H7 (cell line): ENCODE measurements around a stretch of chr21.

GRCh38 chr21:45041202-45041831, 33.1 kb upstream of the ADARB1 start:
- RAMPAGE, long total RNA, result no peak

DNA sequence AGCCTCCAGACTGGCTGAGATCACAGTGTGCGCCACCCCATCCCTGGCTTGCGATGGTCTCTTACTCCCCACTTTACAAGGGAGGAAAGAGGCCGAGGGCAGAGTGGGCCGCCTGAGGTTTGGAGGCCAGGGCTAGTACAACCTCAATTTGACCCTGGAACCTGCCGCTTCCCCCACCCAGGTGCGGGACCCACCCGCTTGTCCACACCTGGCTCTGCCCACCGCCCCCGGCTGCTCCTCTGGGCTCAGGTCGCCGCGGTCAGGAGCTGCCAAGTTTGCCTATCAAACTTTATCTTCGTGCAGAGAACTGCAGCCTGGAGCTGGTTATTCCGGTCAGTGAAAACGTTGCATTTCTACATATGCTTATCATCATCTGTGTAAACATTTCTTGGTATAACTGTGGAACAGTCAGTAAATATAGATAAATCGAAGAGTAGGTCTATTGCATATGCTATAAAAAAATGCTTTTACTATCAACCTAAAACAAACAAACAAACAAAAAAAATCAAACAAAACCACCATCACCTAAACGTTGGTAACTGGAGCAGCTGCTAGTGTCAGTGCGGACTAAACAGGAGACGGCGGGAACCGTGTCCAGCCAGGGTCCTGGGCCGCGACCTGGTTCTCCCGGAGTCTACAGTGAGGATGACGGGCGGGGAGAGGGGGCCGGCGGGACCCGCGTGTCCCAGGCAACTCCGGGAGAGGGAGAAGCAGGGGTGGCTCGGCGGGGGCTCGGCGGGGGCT, 943 bp upstream of the ADARB1 start:
- RAMPAGE, long total RNA, result no peak

DNA sequence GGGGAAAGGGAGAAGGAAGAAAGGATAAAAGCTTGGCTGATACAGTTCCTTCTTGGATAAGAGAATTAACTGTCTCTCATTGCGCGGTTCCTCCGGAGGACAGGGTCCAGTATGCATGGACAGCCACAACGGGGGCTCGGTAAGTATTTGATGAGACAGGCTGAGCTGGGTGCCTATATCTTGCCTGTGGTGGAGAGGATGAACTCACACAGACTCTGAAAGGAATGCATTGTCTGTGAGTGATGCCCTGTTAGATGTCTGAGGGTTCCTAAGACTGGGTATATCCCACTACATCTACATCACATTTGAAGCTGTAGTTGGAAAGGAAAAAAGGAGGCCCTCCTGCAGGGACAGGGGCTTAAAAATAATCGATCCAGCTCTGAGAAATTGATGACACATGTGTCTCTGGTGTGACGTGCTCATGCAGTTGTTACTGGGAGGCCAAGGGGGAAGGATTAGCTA, 1.8 kb downstream of the ADARB1 start:
- RAMPAGE, long total RNA, result no peak

DNA sequence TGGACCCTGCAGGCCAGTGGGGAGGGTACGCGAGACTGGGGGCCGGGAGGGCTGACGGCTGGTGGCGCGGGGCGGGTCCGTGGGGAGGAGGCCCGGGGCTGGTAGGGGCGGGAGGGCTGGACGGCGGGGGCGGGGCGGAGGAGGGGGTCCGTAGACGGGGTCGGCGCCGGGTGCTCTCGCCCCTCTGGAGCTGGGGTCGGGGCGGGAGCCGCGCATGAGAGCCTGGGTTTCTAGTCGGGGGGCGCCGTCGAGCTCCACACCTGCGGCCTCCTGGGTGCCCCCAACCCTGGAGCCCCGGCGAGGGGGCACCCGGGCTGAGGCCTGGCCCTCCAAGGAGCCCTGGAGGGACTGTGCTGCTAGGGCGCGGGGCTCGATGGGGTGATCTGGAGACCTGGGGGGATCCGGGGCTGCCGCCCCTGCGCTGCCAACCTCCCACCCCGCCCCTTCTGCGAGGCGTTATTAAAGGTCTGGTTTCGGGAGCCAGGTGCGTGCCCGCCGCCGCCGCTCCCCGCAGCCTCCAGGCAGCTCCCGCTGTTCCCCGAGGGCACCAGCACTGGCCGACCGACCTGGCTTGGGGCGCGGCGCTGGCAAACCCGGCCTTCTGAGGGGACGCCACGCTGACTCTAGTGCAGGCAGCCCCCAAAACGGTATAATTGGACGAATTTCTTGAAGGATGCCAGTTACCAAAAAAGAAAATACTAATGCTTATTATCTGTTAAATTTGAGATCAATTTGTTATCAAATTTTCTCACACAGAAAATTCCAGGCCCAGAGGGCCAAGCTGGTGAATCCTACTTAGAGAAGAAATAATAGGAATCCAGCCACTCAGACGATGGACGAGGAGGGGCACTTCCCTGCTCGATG, 757 bp upstream of the POFUT2 start:
- RAMPAGE, long total RNA, result no peak

DNA sequence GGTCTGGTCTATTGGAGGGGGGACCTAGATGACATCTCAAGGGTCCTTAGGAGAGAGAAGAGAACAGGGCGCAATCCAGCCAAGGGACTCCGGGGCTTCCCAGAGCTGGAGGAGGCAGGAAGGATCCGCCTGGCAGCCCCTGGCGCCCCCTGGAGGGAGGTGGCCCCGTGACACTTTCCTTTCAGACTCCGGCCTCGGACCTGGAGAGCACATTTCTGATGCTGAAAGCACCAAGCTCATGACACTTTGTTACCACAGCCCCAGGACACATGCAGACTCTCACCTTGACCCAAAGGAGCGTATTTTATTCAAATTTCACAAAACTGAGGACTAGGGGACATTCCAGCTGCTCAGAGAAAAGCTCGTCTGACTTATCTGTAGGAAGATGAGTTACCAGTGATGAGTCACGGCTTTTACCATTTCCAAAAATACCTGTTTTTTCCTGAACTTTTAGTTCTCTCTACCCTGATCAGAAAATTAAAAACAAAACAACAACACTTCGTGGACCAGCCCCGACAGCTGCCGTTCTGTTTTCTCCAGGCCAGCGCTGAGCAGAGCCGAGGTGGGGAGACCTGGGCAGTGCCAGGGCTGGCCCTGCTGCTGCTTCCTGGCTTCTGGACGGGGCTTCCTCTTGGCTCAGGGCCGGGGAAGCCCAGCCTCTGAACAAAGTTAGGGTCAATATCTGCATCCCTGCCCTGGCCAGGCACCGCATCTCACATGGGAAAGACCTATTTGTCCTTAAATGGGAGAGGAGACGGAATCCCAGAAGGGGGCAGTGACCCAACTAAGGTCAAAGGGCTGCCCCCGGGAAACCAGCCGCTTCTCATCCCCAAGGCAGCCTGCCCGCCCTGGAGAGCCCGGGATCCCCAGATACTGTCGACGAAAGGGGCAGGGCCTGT, 21.6 kb upstream of the POFUT2 start:
- RAMPAGE, long total RNA, result no peak

DNA sequence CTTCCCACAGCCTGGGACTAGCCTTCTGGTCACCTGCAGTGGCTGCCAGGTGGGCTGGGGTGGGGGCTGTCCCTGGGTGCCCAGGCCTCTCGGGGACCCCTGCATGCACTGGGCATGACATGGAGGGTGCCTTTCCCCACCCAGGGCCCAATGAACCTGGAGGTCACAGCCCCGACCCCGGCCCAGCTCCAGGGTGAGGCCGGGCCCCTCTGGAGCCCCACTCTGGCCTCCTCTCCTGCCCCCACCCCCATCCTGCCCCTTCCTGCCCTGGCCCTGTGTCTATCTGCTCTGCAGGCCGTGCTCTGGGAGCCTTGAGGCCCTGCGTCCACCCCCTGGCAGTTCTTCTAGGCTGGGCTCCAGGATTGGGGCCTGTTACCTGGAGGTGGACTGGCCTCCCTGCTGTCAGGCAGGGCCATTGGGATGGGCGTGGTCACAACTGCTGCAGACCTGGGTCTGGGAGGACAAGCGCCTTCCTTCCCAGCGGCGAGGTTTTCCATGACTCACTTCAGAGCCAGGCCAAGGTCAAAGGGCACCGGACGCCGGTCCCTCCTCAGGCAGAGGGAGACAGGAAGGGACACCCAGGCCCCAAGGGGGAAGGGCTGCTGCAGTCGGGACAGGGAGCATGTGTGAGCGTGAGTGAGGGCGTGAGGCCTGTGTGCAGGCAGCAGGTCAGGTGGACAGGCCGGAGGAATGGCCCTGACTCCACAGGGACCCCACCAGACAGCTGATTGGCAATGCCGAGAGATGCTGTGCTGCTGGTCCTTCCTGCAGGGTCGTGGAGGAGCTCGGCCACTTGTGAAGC, 31.0 kb upstream of the POFUT2 start:
- RAMPAGE, long total RNA, result no peak

GRCh38 chr21:45351202-45351656, 53.7 kb upstream of the COL18A1 start:
- RAMPAGE, long total RNA, result no peak

- RAMPAGE, long total RNA, result no peak
Measured at GRCh38 chr21:45405765-45406802, 1.1 kb downstream of the COL18A1 start.

GRCh38 chr21:45410321-45411317, 5.7 kb downstream of the COL18A1 start:
- RAMPAGE, long total RNA, result no peak

GRCh38 chr21:45485645-45486205, 56.5 kb downstream of the SLC19A1 start:
- RAMPAGE, long total RNA, result no peak

DNA sequence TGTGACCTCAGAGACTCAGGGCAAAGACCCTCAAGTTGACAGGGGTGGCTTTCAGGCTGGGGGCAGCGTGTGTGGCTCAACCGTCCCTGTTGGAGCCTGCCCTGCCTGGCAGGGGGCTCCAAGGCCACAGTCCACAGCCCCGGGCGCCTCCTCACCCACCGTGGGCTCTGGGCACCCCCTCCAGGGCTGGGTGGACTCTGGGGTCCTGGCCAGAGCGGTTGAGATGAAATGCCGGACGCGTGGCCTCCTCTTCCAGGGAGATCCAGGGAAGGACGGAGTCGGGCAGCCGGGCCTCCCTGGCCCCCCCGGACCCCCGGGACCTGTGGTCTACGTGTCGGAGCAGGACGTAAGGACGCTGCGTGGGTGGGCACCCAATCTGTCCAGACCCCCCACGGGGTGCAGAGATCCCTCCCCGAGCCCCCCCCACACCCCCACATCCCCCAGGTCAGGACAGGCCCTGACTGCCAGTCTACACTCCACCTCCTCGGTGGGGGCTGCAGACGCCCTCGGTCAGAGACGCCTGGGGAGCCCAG, 51.2 kb downstream of the SLC19A1 start:
- RAMPAGE, long total RNA, result no peak

GRCh38 chr21:45505038-45505727, 37.1 kb downstream of the SLC19A1 start:
- RAMPAGE, long total RNA, result no peak

DNA sequence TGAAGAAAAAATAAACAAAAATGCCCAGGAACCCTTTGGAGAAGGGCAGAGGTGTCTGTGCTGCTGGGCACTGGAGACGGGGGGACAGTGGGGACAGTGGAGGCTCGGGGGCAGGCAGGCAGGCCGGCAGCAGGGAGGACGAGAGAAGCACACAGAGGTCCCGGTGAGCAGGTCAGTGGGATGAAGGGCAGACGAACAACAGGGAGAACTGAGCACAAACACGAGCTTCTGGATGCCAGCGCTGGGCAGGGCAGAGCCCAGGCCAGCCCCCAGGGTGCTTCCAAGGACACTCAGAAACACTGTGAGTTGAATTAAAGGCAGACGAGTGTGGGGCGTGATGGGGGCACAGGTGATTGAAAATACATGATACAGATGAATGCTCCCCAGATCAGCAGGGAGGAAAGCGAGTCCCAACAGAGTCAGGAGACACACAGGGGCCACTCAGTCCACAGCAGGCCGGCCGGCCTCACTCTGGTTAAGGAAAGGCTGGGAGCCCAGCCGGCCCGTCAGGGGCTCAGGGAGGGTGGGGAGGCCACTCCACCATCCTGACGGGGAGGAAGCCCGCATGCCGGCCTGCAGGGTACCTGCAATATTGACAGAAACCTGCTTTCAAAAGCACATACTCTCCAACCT, 14.1 kb downstream of the SLC19A1 start:
- RAMPAGE, long total RNA, result no peak

DNA sequence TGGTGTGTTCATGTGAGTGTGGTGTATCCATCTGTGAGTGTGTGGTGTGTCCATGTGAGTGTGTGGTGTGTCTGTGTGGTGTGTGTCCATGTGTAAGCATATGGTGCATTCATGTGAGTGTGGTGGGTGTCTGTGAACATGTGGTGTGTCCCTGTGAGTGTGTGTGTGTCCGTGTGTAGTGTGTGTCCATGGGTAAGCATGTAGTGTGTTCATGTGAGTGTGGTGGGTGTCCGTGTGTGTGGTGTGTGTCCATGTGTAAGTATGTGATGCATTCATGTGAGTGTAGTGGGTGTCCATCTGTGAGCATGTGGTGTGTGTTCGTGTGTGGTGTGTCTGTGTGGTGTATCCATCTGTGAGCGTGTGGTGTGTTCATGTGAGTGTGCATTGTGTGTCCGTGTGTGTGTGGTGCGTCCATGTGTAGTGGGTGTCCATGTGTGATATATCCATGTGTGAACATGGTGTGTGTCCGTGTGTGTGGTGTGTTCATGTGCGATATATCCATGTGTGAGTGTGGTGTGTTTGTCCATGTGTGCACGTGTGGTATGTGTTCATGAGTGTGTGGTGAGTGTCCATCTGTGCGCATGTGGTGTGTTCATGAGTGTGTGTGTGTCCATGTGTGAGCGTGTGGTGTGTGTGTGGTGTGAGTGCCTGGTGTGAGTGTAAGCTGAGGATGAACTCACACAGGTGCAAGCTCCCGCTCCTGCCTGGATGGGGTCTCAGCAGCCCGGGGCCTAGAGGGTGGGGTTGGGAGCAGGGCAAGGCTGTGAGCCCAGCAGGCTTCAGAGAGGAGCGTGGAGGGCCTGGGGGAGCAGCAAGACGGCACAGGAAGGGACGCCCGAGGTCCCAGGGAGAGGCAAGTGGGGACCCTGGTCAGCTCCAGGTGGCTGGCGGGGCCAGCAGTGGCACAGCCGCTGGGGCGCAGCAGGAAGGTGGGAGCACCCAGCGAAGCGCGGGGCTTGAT, 12.2 kb downstream of the SLC19A1 start:
- RAMPAGE, long total RNA, result no peak

DNA sequence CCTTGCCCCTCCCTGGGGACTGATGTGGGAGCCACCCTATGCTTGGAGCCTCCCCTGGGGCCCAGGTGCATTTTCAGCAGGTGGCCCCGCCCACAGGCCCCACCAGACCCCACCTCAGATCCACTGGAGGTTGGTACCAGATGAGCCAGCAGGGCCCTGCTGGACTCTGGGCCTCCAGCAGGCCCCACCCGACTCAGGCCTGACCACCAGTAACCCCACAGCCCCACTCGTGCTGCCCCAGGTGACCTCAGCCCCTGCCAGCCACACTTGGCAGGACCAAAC, 8.8 kb downstream of the SLC19A1 start:
- RAMPAGE, long total RNA, result no peak

- RAMPAGE, long total RNA, result no peak
Measured at GRCh38 chr21:45634300-45634917, 9.1 kb upstream of the PCBP3 start.

DNA sequence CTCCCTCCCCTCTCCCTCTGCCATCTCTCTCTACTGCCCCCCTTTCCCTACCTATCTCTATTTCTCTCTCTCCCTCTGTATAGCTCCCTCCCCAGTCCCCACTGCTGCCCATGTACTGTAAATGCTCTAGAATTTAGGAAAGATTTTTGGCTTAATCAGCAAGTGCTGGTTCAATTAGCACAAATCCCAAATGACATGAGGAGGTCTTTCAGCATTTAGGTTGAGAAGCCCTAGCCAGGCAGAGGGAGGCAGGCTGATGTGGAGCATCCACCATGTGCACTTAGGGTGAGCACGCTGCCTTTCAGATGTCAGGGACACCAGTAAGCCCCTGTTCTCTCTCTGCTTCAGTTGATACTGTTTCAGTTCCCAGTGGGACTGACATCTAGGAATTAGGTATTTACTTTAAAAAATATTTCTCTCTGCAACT, 63.0 kb downstream of the PCBP3 start:
- RAMPAGE, long total RNA, result no peak

- RAMPAGE, long total RNA, result no peak
Measured at GRCh38 chr21:45988830-45989413, 7.4 kb downstream of the COL6A1 start.

GRCh38 chr21:45990522-45991066, 9.0 kb downstream of the COL6A1 start:
- RAMPAGE, long total RNA, result no peak

GRCh38 chr21:46004958-46005161, 23.3 kb downstream of the COL6A1 start:
- RAMPAGE, long total RNA, result no peak